Colon Carcinoma Metastatic in the Lung (tissue), 2 donors: ENCODE measurements around a stretch of chr10.

DNA sequence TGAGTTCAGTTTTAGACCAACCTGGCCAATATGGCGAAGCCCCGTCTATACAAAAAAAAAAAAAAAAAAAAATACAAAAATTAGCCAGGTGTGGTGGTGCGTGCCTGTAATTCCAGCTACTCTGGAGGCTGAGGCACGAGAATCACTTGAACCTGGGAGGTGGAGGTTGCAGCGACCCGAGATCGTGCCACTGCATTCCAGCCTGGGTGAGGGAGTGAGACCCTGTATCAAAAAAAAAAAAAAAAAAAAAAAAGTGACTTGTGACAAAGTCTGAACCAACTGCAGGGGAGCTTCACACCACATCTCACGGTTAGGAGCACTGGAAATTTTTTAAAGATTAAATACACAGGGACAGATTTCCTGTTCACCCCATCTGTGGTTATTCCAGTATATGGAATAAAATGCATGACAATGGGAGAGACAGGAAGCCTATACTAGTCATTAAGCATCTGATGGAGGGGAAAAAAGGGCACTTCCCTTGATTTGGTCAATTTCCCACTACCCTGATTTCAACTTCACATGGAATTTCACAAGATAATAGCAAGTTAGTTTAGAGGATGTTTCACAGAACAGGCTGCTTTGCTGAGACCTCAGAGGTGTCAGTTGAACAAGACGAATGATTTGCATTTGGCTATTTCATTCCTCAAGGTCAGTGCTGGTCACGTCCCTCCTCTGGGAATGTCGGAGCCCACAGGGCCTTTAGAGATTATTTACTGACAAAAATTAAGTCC, 4.5 kb upstream of the ITPRIP start:
- PRO-cap, 2 experiments: no peak in any of the 2 experiments

DNA sequence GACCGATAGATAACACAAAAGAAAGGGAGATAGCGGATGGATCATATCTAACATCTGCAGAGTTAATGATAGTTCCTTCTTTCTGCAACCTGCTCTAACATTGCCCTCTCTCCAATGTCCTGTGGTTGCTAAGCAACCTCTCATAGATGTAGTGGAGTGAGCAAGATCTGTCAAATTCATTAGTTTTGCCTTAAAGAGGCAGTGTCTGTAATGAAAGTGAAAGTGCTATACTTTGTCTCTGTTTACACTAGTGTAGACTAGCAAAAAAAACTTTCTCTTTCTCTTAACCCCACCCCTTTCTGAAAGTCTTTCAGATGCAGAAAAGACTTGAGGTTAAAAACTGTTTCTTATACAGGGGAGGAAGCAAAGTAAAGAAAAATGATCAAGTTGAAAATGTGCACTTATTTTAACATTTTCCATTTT, 1196.9 kb downstream of the SORCS3 start:
- PRO-cap, 2 experiments: no peak in any of the 2 experiments

- PRO-cap, 2 experiments: no peak in any of the 2 experiments
These were observed 206.7 kb downstream of the SORCS1 start for GRCh38 chr10:106957762-106958245.

DNA sequence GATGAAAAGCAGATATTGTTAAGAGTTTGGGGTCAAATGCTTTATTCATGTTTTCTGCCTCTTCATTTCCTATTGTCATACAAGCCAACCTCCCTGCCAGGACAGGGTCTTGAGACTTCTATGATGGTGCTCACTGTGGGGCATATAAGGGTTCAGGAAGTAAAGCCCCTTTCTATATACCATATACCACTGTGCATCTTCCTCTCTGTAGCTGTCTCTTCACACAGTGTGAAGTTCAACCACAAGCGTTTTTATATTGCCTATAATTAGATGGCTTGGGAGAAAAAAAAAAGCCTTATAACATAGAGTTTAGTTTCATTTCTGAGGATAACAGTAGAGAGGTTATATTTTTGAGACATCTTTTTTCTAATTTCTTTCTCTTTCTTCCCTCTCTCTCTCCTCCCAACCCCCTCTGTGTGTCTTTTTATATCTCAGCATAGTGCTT, 389.9 kb upstream of the SORCS1 start:
- PRO-cap, 2 experiments: no peak in any of the 2 experiments

- PRO-cap, 2 experiments: no peak in any of the 2 experiments
These were observed 38.3 kb upstream of the XPNPEP1 start for GRCh38 chr10:109961479-109962219.

- PRO-cap, 2 experiments: peak in 2 of 2 experiments; most common minus-strand start chr10:109977669 (in 2)
These were observed 30.3 kb upstream of the ADD3 start for GRCh38 chr10:109977371-109978024.

DNA sequence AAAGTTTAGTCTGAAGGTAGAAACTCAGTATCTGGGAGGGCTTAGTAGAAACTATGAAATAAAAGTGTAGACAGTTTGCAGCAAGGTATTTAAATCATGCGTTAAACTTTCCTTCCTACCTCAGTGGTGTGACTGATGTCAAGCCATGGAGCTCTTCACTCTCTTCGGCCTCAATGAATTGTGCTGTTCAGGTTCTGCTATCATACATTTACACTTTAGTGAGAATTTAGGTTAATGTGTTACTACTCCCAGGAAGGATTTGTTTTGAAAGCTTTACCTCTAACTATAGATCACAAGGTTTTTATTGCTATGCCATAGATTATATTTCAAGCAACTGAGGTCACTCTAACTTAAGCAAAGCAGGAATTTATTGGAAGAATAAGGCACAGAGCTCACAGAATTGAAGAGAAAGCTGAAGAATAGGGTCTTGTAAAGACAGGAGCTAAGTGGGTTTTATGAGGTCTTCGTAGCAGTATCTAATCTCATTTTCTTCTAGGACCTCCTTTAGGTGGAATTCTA, 11.0 kb upstream of the ADD3 start:
- PRO-cap, 2 experiments: peak in 2 of 2 experiments; most common plus-strand start position 370 of the sequence (in 2); most common minus-strand start position 175 of the sequence (in 2)

GRCh38 chr10:110048818-110049504, 41.2 kb downstream of the ADD3 start:
- PRO-cap, 2 experiments: no peak in any of the 2 experiments

DNA sequence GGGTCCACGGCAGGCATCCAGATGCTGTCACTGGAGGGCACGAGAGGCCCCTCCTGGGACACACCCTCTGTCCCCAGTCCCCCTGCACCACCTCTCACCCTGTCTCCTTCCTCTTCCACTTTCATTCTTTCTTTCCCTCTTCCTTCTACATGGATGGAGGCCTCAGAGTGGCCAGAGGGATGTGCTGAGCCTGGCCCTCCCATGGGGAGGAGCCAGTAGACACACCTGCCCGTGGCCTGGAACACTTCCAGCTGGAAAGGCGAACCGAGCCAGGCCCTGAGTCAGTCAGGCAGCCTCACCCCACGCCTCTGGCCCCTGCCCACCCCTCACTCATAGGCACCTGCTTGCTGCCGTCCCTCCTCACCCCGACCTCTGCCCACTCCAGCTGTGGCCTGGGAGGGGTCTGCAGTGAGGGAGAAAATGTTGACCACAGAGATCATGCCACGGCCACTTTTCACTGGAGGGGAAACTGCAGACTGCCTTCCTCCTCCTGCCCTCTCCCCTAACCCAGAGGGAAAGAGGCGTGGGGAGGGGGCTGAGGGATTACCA, 55.9 kb upstream of the MXI1 start:
- PRO-cap, 2 experiments: peak in 2 of 2 experiments; most common plus-strand start position 244 of the sequence (in 1); most common minus-strand start position 106 of the sequence (in 2)

- PRO-cap, 2 experiments: no peak in any of the 2 experiments
These were observed 19.1 kb downstream of the MXI1 start for GRCh38 chr10:110226556-110226784.

DNA sequence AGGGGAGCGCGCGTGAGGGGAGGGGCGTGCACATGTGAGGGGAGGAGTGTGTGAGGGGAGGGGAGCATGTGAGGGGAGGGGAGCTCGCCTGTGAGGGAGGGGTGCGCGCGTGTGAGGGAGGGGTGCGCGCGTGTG, 19.2 kb downstream of the MXI1 start:
- PRO-cap, 2 experiments: no peak in any of the 2 experiments

DNA sequence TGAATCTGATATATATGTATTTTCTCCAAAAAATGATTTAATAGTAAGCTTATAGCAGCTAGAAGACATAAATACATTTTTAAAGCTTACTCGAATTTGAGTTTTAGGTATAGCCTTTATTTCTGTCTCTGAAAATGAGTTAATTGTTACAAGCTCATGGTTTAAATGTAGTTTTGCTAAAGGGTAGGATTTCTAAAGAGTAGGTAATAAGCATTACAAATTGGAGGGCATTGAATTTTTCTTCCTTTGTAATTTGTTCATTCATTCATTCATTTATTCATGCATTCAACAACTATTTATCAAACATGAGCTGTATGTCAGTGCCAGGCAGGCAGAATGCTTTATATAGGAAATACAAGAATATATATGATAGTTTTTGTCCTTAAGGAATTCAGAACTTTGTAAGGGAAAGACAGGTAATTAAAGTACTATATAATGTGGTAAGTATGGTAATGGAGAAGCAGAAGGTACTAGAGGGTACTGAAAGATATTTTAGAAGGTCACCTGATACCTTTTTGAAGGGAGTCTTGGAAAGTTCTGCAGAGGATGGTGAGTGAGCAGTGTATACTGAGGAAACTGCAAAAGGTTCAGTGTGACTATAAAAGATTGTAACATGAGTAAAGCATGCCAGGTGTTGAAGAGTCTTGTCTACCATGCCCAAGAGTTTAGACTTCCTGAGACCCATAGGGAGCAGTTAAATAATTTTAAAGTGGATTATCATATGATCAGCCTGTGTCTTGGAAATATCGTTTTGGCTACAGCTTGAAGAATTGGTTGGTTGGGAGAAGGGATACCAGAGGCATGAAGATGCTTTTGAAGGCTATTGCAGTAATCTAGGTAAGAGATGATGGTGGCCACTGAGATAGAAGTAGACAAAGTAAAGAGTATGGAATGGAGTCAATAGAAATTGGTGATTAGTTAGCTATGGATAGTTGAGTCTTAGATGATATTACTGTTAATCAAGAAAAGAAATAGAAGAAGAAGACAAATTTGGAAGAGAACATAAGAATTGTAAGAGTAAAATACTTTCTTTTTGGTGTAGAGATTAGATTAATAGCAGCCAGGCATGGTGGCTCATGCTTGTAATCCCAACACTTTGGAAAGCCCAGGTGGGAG, 37.9 kb downstream of the MXI1 start:
- PRO-cap, 2 experiments: no peak in any of the 2 experiments

DNA sequence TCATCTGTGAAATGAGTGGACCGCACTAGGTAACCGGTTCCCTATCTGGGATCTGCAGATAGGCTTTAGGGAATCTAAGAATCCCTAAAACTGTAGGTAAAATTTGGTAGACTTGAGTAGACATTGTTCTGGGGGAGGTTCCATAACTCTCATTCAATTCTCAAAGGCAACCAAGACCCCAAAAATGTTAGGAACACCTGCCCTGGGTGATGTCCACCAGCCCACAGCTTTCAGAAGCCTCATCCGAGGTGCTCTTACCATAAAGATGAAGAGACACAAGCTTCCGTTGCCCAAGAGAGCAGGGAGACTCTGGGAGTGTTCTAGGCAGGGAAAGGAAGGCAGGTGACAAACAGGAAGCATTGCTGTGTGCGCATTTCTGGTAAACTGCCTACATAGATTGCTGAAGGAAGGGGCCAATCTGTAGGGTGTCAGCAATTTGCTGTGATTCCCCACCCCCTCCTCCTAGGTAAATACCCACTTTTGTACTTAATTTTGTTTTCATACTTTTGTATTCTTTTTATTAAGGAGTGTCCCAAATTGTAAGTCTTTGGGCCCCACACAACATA, 51.2 kb upstream of the SMNDC1 start:
- PRO-cap, 2 experiments: no peak in any of the 2 experiments

DNA sequence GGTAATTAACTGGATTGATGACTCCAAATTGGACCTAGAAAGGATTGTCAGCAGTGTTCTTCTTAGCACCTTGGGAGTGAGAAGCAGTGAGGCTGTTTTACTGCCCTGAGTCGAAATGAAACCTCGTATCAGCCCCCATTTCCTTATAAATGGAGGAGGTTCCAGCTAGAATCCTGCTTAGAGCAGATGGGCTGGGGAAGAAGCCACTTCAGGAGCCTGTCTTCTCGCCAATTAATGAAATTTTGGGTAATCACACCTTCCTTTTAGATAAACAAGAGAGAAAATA, 4.3 kb downstream of the DUSP5 start:
- PRO-cap, 2 experiments: no peak in any of the 2 experiments

- PRO-cap, 2 experiments: no peak in any of the 2 experiments
These were observed 10.6 kb downstream of the DUSP5 start for GRCh38 chr10:110508145-110508941.

- PRO-cap, 2 experiments: no peak in any of the 2 experiments
These were observed 12.4 kb downstream of the DUSP5 start for GRCh38 chr10:110509793-110510730.

DNA sequence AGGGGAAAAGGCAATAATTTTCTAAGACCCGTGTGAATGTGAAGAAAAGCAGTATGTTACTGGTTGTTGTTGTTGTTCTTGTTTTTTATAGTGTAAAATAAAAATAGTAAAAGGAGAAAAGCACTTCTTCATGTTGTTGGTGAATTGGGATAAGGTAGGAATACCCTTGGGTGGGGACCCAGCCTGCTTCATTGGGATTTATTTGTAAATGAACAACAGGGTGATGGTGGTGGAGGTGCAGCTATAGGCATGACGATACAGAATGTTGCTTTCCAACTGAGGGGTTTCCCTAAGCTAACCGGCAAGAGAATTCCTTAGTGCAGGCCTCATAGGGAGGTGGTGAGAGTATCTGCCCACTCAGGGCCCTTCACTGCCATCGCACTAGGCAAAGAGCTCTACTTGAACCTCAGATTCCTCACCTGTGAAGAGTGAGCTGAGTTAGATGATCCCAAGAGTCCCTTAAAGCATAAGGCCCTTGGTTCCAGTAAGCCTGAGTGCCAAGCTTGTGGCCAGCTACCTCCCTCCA, 13.8 kb downstream of the DUSP5 start:
- PRO-cap, 2 experiments: no peak in any of the 2 experiments

- PRO-cap, 2 experiments: no peak in any of the 2 experiments
These were observed 14.9 kb downstream of the SMC3 start for GRCh38 chr10:110582372-110582825.

DNA sequence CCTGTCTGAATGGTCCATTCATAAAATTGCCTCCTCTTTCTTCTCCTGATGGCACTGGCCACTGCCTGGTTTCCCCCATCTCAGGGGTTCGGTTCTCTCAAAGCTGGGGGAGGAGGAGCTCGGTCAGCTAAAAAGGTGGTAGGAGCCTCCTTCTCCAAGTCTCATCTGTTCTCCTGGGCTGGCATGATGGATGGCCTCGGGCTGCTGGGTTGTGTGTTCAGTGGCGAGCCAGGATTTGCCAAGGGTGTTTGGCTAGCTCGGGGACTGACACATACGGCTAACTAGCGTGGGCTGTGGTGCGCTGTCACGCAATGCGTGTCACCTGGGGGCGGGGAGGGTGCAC, 36.2 kb downstream of the RBM20 start:
- PRO-cap, 2 experiments: no peak in any of the 2 experiments

DNA sequence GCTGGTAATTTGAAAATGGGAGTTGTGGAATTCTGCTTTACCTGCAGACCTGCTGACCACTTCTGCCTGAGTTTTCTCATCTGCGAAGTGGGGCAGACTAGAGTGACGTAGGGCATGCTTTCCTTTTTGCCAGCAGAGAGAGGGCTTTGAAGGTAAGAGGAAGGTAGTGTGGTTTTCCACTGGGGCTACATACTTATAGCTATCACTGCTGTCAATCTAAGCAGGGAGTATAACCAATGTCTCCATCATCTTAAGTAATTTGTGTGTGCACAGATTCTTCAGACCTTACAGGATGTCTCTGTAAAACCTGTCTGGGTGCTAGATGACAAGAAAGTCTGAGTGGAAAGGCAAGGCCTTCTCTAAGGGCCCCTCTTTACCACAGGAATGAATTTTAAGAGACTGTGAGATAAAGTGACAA, 106.8 kb downstream of the RBM20 start:
- PRO-cap, 2 experiments: no peak in any of the 2 experiments